Glomerular endothelial cell (primary cell): ENCODE measurements around a stretch of chr6.

GRCh38 chr6:157520918-157521342 is 139.9 kb downstream of the ZDHHC14 start:
- RAMPAGE, long total RNA = no peak

DNA sequence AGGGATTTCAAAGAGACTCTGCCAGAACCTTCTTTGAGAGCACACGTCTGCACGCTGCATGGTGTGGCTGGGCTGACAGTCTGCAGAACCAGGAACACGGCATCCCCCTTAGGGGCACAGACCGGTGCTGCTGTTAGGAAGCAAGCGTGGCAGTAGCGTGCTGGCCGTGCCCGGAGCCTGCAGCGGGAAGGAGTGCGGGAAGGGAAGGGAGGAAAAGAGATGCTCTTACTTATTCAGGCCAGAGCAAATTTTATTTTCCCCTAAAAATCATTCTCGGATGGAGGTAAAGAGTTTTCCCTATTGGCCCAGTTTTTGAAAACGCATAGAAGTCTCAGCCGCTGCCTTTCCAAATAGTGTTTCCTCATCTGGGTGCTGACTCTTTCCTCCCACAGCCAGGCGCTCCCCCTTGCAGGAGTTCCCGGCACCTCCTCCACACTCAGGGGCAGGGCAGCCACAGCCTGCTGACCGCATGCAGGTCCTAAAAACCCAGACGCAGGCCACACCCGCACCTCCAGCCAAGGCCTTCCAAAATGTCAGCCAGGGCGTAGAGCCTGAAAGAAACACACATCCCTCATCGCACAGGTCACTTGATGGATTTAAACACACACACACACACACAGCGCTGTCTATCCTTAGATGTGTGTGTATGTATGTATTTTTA is 187.3 kb upstream of the SNX9 start:
- RAMPAGE, long total RNA = no peak

- RAMPAGE, long total RNA = no peak
Measured at GRCh38 chr6:157758218-157759191, 64.5 kb upstream of the SNX9 start.

DNA sequence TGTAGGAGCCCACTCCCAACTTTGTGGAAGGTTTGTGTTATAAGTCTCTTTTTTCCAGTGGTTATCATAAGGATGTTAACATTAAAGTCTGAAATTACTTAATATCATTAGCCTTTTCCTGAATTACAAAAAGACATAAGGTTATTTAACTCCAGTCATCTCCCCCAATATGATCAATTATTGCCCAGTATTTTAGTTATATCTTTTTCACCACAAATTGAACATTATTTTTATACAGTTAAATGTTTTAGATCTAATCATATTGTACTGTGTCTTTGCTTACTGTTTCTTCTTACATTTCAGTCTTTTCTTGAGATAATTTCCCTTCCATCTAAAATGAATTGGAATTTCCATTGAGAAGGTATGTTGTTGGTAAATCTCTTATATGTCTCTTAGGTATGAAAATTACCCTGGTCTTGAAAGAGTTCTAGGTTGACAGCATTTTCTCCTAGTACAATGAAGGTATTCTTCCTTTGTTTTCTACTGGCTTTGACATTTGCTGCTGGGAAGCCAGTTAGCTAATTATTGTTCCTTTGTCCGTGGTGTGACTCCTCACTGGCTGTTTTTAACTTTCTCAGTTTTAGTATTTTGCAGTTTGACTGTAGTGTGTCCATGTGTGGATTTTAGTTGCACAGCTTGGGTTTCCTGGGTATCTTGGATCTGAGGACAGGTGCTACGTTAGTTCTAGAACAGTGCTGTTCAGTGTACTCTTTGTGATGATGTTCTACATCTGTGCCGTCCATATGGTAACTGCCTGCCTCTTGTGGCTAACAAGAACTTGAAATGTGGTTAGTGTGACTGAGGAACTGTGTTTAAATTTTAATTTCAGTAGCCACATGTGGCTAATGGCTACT is 7.1 kb downstream of the SNX9 start:
- RAMPAGE, long total RNA = no peak

DNA sequence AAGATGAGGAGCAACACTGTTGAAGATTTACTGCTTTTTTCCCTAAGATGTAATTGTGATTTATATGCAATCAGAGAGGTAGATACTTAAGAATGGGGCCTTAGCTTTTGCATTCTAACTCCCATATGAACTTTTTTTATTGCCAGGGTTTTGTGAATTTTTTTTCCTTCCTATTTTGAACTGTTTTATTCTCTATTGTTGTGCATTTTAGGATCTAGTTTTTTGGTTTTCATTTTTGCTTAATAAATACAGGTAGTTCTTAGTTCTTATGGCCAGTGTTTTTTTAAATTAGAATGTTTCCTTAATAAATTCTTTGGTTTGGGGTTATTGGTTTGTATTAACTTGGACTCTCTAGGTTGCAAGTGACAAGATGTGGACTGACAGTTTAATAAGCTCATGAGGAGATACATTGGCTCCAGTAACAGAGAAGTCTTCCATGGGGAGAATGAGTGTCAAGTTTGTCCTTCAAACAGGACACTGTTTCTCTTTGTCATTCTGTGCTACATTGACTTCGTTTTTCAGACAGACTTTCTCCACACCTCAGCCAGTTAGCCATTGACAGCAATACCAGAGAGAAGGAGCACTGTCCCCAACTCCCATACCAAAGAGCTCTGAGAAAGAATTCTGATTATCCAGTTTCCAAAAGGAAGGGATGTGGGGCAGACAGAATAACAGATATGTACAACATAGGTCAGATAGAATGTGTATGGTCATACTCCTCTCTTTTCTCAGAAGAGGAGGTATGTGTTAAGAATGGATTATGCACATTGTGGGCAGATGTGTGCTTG is 39.7 kb downstream of the SNX9 start:
- RAMPAGE, long total RNA = no peak

- RAMPAGE, long total RNA = no peak
Measured at GRCh38 chr6:157872183-157872932, 49.3 kb downstream of the SNX9 start.

DNA sequence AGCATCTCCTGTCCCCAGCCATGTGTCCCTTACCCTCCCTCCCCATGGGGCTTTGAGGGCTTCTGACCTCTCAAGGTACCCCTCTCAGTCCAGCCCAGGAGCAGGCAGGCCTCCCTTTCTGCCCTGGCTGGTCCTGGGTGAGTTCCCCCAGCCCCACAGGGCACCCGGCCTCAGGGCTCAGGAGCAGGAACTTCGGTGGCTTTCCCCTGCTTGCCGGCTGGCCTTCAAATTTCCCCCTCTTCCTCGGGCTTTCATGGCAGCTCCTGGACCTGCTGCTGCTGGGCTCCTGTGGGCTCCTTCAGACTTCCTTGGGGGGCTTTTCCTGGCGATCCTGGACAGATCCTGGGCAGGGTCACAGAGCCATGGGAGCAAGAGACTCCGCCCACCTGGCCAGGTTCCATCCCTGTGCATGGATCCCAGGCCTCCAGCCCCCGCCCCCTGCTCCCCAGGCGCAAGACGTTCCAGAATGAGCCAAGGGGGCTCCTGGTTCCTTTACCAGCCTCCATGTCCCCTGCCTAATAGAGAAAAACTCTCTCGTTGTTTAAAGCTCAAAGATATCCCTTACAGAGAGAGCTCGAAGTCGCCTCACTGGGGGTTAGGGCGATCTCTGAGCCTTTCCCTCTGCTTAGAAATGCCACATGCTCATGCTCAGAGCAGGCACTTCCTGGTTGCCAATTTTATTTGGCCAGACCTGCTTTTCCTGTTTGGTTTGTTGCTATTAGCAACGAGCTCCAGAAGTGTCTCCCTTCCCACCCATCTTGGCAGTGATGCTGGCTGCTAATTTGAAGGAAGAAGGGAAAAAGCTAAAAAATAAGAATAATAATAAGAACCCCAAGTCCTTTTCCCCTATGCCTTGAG is 78.5 kb downstream of the SYNJ2 start:
- RAMPAGE, long total RNA = no peak

DNA sequence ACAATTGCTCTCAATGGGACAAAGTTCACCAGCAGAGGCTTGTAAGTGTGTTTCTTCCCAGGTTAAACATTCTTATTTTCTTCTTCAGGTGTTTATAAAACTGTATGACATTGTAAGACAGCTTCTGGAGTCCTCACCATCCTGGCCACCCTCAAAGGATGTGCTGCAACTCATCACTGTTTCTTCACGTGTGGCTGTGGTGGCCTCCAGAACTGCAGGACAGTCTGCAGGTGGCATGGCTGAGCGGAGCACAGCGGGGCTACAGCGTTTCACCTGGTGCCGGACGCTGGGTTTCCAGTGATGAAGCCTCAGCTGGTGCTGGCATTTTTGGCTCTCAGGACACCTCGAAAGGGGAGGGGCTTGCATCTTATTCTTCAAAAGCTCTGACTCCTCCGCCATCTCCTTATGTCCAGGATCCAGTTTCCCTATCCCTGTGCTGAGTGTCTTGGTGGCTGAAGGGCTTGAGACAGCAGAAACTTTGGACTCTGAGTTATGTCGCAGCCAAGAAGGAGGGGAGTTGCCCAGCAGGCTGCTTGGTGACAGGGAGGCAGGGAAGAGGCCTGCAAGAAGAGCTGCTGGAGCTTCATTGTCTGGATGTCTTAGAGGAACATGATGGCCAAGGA is 58.5 kb downstream of the GTF2H5 start:
- RAMPAGE, long total RNA = no peak

- RAMPAGE, long total RNA = no peak
Measured at GRCh38 chr6:158377760-158378758, 65.8 kb downstream of the TULP4 start.

GRCh38 chr6:158518201-158518807 is 41.6 kb upstream of the TMEM181 start:
- RAMPAGE, long total RNA = no peak

DNA sequence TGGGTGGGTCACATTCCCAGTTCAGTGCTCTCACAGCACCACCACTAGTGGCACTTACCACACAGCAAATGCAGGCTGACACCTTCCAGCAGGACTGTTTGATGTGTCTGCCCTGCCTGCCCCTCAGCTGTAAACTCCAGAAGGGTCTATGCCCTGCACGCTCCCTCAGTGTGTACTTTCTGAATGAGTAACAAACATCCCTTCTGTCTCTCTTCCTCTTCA is 4.0 kb downstream of the DYNLT1 start:
- RAMPAGE, long total RNA = no peak

GRCh38 chr6:158655175-158656301 is 5.7 kb downstream of the SYTL3 start:
- RAMPAGE, long total RNA = no peak

DNA sequence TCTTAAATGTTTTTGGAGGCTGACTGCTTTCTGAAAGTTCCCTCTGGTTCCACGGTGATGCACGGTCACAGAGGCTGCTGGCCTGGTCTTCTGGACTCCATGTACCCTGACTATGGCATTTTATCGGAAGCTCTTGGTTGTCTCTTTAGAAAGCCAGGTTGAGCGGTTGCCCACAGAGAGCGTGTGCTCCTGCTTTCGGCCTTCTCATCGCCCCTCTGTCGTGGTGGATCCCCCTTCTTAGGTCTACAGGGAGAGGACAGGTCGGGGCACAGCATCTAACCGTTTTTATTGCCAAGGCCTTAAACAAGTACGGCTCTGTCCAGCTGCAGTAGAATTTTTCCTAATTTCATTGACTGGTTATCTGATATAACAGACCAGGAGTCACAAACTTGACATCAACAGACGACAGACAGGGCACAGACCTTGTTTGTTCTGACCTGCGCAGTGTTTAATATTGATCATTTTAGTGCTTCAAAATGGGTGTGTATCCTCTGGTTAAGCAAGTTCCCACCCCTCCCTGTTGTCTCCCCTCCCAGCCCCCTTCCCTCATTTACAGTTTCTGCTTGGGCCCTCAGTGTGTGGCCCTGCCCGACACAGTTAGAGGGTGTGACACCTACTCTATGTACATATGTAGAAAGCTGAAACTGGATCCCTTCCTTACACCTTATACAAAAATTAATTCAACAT is 24.7 kb downstream of the SYTL3 start:
- RAMPAGE, long total RNA = no peak

DNA sequence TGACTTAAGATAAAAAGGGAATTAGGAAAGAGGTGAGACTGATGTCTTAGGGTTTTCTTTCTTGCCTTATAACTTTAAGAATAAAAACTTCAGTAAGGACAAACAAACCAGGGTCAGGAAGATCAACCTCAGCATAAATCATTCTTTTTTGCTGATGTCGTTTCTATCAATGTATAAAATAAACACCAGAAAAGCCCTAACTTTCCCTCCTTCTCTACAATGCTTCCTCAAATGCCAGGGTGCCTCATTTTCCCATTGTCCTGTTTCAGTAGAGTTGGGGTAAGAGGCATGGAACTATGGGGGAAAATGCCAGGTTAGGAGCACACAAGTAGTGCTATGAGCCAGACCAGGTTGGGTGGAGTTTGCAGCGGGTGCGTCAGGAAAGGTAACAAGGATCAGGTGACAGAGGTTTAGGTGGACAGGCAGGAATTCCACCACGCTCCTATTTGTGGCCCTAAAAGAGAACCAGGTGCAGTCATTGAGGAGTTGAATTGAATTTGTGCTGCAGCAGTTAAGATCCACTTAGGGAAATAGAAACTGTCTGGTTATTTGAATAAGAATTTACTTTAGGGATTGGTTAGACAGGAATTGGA is 36.4 kb downstream of the SYTL3 start:
- RAMPAGE, long total RNA = no peak

GRCh38 chr6:158759182-158759629 is 60.0 kb downstream of the EZR start:
- RAMPAGE, long total RNA = no peak

DNA sequence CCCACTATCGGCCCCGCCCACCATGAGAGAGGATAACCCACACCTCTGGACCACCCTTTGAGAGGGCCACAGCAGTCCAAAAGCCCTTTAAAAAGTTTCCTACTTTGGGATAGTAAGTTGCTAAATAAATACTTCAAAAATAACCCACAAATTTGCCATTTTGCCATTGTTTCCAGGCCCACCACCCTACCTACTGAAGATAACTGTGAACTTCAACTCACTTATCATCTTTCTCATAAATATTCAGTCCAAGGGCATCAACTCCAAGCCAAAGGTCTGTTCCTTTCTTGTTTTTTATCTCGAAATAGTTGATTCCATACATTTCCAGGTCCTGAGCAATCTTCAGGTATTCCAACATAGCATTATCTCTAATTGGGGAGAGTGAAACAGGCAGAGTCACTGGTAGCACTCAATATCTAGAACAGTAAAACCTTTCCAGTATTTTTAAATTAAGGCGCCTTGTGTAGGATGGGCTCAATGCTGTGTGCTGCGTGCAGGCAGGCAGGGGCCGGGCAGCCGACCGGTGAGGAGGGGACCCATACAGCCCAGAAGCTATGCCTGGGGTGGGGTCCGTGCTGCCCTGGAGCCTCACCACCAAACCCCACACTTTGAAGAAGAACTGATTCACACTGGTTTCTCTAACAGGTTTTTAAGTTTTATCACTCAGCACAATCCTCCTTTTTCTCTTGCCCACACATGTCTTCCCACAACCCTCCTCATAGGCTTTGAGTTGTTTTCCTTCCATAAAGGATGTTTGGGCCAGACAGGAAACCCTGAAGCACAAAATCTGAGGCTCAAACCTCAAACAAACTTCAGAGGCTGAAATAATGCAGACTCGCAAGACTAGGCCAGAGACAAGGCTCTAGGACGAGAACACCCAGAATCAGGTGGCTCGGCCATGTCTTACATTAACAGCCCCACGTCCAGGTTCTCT is 35.6 kb downstream of the EZR start:
- RAMPAGE, long total RNA = no peak

DNA sequence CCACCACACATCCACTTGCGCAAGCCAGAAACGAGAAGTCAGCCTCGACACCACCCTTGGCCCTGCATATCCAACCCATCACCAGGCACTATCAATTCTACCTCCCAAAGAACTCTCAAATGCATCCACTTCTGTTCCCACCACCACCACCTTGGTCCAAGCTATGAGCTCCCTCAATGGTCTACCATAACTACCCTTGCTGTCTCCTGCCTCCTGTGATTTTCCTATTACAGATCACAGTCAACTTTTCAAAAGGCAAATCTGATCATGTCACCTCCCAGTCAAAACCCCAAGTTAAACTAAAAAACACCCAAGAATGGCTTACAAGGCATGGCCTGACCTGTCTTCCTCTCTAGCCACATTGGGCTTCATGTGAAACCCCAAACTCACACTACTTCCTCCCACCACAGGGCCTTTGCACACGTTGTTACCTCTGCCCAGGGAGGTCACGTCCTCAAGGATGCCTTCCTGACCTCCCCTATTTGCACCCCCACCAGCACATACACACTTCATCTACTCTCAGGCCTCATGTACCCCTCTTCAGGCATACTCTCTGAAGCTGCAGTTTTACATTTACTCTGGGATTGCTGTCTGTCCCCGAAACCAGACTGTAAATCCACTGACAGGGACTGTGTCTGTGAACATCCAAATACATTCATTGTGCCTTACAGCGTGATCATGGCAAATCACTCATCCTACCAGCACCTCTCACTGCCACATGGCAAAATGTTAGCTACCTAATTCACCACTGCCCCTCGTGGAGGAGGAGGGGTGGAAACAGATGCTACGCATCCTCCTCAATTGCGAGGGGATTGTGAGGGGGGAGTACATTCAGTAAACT is 6.2 kb downstream of the EZR start:
- RAMPAGE, long total RNA = no peak

GRCh38 chr6:158817890-158818472 is 1.2 kb downstream of the EZR start:
- RAMPAGE, long total RNA = start-site peak on the minus strand at chr6:158818133-158818296, 298 and 150 reads in 2 replicates

DNA sequence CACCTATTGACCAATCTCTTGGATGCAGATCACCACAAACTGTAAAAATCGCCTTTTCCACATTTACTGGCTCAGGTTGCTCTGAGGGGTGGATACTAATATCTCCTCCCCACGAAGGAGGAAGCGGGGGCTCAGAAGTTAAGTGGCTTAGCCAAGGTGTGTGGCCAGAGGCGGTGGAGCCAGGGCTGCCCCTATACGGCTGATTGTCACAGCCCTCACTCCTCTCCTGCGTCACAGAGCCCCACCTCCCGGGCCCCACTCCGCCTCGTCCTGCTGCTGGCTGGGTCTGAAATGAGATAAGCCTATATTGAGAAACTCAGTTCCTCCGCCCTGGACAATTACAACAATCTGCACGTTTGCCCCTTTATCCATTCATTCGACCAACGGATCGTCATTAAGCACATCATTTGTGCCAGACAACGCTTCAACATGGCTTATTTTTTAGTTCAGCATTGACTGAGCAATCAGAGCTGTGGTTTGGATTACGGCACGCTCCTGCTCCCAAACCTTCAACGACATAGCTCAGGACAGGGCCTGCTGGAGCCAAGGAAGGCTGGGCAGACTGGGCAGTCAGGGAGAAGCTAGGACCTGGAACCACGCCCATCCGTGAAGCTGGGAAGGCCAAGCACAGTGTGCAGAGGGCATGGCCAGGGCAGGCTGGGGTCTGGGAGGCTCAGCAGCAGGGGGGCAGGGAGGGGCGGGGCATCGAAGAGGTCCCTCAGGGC is 16.5 kb upstream of the EZR start:
- RAMPAGE, long total RNA = no peak

DNA sequence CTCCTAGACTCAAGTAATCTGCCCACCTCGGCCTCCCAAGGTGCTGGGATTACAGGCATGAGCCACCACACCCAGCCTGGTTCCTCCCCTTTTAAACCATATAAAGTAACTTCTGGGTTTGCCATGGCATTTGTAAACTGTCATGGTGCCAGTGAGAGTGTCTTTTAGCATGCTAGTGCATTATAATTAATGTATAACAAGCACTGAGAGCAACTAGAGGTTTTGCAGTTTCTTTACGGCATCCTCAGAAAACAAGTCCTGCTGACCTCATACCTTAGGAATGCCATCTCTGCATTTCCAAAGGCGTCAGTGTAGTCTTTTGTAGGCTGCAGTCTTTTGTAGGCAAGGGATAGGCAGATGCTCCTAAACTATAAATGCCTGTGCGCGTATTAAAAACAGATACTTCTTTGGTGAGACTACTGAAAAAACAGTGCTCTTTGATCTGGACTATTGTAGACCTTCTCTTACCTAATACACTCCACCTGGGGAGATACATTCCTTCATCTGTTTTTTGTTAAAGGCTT is 75.0 kb upstream of the EZR start:
- RAMPAGE, long total RNA = no peak